Mucosa of descending colon (tissue), 1 donor: ENCODE results near the genes ALDH4A1 and RNF186.

- PRO-cap = bidirectional peak, plus-strand start at chr1:17540435, minus-strand start at chr1:17540177; bidirectional peak, plus-strand start at chr1:17540497, minus-strand start at chr1:17540518
Observed at GRCh38 chr1:17540310-17540673, 794 bp downstream of the ARHGEF10L start.

GRCh38 chr1:17545191-17545705 is 5.8 kb downstream of the ARHGEF10L start:
- PRO-cap = bidirectional peak, plus-strand start at chr1:17545555, minus-strand start at chr1:17545488

GRCh38 chr1:17563643-17564432 is 24.3 kb downstream of the ARHGEF10L start:
- PRO-cap = no peak

GRCh38 chr1:17630955-17631366 is 91.5 kb downstream of the ARHGEF10L start:
- PRO-cap = unidirectional peak, minus-strand start at chr1:17631112

GRCh38 chr1:17682408-17682729 is 72.8 kb upstream of the ACTL8 start:
- PRO-cap = no peak

DNA sequence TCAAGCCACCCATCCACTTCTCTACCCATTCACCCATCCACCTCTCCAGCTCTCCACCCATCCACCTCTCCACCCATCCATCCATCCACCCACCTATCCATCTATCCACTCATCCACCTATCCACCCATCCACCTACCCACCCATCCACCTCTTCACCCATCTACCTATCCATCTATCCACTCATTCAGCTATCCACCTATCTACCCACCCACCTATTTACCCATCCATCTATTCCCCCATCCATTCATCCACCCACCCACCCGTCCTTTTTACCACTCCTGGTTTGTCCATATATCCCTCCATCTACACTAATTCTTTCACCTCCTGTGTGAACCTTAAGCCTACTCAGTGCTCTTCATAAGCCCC is 105.7 kb downstream of the ACTL8 start:
- PRO-cap = no peak

DNA sequence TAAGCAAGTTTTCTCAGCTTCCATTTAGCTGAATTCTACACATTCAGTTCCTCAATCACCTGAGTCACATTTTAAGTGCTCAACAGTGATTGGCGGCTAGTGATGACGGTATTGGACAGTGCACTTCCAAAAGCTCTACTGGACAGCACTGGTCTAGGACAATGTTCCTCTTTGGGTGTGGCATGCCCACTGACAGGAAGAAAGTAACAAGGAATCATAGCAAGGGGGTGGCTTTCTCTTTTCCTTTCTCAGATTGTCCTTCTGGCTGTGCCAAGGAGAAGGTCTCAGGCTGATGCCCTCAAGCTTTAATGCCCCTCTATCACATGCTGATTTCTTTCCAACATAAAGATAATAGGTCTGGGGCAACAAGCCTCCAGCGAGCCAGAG is 11.7 kb downstream of the IGSF21 start:
- PRO-cap = no peak

- PRO-cap = unidirectional peak, minus-strand start at chr1:18902526; unidirectional peak, plus-strand start at chr1:18902995
Observed at GRCh38 chr1:18902274-18903332, at the start of gene ALDH4A1. Gene ALDH4A1, minus strand, starts transcription at chr1:18902555.

DNA sequence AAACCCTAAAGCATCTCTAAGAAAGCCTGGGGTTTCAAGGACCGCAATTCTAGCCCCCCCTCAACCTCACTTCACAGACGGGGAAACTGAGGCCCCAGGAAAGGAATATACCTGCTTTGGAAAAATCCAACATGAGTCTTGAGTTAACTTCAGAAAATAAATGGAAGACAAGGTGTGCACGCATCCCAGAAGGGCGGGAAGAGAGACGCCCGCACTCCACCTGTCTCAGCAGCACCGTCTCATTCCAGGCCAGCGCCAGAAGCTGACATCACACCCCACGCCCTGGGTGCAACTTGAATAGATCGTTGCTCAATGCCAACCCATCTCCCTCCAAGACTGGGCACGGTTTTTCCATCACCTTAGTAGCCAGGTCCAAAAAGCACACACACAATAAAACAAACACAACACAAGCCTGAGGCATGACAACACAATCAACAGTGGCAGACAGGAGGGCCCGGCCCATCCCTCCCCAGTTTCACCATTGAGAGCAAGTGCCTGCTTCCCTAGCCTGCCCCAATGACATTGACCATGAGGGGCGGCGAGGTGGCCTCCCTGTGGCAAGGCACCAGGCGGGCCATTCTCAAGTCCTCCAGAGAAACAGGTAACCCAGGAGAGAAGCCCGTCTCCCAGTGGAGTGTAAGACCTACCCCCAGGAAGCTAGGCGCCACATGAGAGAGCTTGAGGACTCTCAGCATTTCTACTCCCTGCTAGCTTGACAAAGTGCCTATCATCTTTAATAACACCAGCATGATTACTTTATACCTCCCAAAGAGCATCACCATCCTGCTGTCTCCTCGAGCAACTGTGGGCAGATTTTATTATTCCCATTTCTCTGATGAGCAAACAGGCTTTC is 2.7 kb downstream of the IFFO2 start:
- PRO-cap = no peak

DNA sequence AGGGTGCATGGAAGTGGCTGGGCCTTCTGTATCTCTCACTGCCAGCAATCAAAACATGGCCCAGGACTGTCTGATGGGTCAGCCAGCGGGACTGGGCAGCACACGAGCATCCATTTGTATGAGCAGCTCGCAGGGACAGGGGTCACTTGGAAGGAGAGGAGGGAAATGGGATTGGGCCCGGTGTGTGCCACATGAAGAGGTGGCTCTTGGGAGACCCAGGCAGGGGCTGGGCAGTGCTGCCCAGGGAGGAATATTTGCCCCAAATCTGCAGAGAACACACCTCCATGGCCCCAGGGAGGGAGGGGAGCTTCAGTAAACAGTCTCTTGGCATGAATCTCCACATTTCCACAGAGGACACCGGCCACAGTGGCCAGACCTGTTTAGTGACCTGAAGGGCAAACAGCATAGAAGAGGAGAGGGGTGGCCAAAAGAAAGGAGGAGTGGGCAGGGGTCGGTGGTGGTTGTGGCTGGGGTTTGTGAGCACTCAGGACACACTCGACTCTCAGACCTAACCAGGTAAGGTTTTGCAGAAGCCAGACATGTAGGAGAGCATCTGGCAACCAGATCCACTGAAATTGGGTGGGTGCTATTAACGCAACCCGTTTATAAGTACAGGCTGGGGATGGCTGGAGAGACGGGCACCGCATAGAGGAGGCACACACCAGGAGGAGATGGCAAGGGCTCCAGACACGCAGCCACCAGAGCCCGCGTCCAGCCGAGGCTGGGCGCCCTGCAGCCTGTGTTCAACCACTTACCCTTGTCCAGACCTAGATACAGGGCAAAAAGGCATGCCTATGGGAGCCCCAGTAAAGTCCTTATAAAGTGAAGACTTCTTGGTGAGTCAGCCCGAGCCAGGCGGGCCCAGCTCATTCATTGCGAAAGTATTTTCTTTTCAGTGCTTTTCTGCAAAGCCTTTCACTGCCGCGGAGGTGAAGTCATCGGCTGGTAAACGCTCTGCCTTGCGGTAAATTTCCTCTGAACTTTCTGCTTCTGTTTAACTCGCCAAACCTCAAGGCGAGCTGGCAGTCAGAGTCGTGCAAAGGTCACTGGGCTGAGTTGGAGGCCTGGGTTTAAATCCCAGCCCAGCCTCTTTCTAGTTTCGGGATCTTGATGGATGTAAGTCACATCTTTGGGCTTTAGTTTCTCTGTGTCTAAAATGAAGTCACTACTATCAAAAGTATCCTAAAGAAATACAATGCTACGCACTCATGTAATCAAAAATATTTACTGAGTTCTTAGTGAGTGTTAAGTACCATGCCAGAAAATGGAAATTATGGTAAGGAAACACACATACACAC is 54.3 kb upstream of the IFFO2 start:
- PRO-cap = bidirectional peak, plus-strand start at position 918 of the sequence, minus-strand start at position 759 of the sequence; bidirectional peak, plus-strand start at position 1,096 of the sequence, minus-strand start at position 951 of the sequence

DNA sequence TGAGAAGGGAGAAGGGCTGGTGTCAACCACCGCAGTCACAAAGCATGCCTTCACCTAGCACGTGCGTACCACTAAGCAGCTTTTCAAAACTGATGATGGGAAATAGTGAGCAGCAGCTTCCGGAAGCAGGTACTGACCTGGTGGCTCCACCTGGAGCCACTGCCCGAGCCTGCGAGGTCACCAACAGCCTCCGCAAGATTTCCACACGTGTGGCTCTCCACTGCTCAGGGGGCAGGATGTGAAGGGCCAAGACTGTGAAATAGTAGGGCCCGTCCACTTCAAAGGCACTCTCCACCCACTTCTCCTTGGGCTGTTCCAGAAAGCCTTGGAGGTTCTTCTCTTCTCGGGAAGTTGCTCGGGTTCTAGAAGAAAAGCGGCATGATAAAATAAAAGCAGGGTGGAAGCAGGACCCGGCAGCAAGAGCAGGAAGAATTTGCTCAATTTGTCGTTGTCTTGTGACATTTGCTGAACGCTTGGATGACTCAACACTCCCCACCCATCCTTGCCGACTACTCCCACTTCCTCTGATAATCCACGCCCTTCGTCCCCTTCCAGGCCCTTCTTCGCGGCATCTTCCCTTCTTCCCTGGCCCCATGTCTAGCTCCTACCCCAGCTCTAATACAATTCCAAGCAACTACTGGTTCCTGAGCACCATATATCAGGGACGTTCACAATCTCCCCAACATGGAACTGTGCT is 124.9 kb upstream of the IFFO2 start:
- PRO-cap = unidirectional peak, minus-strand start at position 435 of the sequence

DNA sequence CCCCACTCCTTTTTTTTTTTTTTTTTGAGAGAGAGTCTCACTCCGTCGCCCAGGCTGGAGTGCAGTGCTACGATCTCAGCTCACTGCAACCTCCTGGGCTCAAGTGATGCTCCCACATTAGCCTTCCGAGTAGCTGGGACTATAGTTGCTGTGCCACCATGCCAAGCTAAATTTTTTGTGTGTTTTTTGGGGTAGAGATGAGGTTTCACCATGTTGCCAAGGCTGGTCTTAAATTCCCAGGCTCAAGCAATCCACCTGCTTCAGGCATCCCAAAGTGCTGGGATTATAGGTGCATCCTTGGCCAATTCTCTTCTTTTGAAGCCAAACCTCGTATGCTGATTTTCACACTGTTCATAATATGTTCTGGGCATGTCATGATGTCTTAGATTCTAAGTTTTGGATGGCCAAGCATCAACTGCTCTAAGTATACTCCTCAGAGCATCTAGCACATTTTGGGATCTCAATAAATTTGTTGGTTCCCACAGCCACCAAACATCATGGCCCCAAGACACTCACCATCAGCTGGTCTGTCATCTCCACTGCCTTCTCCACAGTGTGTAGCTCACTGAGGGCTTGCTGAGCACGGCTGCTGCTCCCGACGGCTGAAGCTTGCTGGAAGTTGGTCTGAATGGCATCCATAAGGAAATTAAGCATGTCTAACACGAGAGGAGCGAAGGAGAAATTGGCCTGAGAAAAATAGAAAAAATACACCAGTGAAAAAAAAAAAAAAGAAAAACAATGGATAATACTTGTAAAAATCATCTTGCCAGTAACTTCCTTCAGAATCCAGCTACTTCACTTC is 50.3 kb downstream of the UBR4 start:
- PRO-cap = no peak

GRCh38 chr1:19165030-19165551 is 45.0 kb downstream of the UBR4 start:
- PRO-cap = no peak

- PRO-cap = unidirectional peak, plus-strand start at chr1:19260386
Observed at GRCh38 chr1:19260003-19261217, 8.8 kb downstream of the MRTO4 start.

DNA sequence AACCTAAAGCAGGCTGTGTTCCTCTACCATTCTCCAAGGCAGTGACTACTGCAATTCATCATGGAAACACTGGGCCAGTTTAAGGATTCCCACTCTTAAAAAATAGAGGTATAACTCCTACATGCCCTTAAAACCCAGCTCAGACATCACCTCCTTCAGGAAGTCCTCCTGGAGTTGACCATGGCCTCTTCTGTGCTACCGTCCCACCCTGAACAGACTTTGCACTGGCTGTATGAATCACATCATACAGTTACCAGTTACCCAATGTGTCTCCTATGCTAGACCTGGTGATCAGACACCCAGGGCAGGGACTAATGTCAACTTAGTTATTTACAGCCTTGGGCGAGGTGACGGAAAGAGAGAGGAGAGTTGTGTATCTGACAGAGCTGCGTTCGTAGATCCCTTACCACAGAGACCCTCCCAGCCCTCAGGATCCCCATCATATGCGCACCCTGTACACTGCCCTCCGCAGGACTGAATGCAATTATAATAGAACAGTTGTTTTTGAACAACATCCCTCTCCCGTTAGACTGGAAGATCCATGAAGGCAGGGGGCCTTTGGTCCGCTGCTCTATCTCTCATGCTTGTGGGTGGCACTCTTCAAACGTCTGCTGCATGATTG is 72.7 kb downstream of the SLC66A1 start:
- PRO-cap = unidirectional peak, plus-strand start at position 355 of the sequence

DNA sequence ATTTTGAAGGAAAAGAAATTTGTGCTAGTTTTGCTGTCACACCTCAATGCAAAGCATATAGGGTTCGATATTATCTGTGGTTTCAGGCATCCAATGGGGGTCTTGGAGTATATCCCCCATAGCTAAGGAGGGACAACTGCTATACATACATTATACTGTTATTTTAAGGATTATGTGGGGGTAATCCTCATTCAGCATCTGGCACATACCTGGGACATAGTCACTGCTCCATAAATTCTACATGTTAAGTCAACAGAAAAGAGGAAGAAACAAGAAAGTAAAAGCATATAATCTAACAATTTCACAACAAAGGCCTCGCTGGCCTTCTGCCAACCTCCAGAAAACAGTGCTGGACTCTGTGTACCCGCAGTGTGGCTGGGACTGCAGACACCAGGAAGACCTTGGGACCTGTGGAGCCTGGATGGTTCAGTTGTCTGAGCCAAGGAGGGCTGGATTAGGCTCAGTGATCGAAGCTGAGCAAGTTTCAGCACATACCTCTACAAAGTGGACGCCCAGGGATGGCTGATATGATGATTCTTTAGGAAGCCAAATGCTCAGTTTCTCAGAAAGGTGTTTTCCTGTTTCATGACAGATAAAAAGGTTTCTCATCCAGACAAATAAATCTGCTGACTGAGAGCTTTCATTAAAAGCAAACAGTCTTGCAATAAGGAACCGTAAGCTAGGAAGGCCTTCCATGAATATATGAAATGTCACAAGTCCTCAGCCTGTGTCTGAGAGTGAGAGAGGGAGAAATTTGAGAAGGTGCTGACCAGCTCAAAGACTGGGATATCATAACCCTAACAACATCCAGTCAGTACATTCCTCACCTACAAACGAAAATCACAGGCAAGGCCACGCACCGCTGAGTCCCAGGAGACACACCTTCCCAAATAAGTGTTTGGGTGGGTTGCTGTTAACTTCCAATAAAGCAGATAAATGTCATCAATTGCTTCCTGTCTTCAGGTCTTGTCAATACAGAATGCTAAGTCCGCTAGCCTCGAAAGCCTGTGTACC is 48.5 kb downstream of the CAPZB start:
- PRO-cap = bidirectional peak, plus-strand start at position 369 of the sequence, minus-strand start at position 376 of the sequence

- PRO-cap = no peak
Observed at GRCh38 chr1:19455291-19456009, 29.9 kb downstream of the CAPZB start.

DNA sequence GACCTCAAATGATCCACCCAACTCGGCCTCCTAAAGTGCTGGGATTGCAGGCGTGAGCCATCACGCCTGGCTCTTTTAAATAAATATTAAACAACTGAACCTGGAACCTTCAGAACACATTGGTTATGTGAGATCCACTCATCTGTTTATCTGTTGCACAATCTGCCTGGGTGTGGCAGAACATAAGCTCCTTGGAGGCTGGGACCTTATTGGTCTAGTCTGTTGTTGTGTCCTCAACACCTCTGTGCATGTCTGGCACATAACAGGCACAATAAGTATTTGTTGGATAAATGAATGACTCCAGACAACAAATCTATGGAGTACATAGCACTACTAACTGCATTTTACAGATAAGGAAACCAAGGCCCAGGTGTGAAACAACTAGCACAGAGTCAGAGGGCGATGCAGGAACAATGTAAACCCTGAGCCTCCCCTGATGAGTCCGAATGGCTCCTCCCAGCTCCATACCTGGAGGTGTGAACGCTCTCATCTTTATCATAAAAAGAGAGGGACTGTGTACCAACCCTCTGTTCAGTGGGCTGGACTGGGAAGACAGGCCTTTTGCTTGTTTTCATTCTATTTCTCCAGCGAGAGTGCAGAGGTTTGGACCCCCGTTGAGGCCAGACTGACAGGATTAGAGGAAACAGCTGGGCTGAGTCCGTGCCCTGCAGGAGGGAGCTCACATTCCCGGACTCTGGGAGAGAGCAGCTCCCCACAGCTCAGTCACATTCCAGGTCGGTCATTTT is 3.9 kb upstream of the NBL1 start:
- PRO-cap = bidirectional peak, plus-strand start at position 530 of the sequence, minus-strand start at position 408 of the sequence

- PRO-cap = bidirectional peak, plus-strand start at chr1:19814716, minus-strand start at chr1:19814661; bidirectional peak, plus-strand start at chr1:19815447, minus-strand start at chr1:19815193
Observed at GRCh38 chr1:19814527-19815570, at the start of gene RNF186. Gene RNF186, minus strand, starts transcription at chr1:19815283.

- PRO-cap = bidirectional peak, plus-strand start at chr1:19861377, minus-strand start at chr1:19861079
Observed at GRCh38 chr1:19861017-19861278, 21.2 kb upstream of the OTUD3 start.